ENCODE results near the genes RPEL1 and CALHM3.

DNA sequence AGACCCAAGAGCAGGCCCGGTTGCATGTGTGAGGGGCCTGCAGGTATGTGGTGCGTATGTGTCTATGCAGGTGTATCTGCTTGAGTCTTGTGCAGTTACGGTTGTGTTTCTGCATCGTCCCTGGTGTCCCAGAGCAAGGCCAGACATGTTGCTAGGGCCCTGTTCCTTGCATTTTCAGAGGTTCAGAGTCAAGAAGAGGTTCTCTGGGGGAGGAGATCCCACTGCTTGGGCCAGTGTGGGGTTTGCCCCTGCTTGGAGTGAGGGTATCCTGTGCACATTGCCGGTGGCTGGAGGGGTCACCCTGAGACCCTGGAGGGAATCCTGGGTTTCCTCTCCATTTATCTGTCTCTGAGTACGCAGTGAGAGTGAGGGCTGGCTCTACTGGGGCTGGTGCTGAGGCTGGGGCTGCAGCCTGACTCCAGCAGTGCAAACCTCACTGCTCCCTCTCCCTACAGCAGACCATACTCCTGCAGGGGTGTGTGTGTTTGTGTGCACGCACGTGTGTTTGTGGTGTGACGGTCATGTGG lies 4.1 kb downstream of the TRIM8 start:
- RRBS: no CpG with 5 or more reads among the region's 9 CpGs

DNA sequence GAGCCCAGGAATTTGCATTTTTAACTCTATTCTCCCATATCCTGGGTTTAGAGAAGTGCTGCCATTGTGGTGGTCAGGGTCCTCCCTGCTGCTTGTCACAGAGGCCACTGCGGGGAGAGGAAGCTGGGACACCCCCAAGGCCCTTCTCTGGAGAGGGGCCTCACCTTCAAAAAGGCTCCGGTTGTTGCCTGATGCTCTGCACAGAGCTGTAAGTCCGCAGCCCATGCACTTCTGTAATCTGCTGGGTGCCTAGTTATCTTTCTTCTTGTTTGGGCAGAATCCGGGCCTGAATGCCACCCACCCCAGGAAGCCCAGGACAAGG lies 14.9 kb downstream of the TRIM8 start:
- RRBS: 100% methylated on average over 1 of the region's 4 CpGs

DNA sequence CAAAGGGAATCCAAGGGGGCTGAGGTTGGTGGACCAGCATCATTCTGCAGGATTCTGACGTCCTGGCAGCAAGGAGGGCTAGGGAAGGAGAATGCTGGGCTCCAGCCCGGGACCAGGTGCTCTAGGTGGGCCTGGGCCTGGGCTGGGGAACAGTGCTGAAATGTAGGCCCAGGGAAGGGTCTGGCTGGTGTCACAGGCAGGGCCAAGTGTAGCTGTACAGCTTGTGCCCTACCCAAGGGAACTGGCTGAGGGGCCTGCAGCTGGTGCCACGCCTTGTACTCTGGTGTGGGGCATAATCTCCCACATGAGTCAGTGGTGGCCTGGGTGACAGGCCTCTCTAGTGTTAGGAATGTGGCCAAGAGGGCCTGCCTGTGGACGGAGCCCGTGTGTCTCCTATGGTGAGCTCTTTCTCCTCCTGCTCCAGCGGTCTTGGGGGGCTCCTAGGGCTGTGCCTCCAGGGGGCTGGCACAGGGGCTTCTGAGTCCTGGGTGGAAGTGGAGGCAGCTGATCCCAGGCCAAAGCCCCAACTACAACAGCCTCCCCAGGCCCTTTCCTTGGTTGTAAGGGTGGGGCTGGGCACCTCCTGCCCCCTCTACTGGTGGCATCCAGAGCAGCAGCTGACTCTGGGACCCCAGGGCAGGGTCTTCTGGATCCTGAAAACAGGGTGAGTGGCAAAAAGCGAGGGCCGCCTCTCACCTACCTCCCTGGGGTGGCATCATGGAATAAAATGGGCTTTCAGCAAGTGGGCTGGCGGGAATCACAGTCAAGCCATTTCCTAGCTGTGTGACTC lies 25.3 kb downstream of the TRIM8 start:
- RRBS: no CpG with 5 or more reads among the region's 9 CpGs

DNA sequence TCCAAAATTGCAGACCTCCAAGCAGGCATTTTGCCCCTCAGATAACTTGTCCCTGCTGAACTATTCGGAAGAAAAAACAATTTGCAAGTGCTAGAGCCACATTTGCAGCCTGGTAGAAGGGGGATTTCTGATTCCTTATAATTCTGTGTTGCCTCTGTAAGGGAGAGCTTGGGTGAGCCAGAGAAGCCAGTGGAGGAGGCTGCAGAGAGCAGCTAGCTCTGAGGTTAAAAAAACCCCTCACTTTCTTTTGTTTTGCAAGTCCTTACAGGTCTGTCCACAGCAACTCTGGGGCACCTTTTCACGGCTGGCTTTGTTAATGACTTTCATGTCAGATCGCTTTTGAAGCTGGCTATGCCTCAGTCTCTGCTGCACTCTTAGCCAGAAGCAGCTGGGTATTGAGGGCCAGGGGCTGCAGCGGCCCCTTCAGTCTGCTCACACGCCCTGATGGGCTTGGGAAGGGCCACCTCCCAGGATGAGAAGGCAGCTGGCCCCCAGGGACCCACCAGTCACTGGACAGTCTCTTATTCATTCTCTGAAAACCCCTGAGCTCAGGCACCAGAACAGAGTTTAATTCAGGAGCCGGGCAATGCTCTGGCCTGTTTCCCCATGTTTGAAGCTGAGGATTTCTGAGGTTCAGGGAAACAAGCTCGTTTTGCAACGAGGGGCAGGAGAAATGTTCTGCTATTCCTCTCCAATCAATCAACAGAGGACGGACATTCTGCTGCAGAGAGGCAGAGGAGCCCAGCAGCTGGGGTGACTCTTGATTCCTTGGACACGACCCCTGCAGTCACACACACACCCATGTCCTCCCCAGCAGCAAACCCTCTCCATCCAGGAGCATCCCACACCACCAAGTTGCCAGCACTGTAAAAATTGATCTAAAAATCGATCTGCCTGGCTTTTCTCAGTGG lies 30.9 kb downstream of the TRIM8 start:
- RRBS: no CpG with 5 or more reads among the region's 11 CpGs

DNA sequence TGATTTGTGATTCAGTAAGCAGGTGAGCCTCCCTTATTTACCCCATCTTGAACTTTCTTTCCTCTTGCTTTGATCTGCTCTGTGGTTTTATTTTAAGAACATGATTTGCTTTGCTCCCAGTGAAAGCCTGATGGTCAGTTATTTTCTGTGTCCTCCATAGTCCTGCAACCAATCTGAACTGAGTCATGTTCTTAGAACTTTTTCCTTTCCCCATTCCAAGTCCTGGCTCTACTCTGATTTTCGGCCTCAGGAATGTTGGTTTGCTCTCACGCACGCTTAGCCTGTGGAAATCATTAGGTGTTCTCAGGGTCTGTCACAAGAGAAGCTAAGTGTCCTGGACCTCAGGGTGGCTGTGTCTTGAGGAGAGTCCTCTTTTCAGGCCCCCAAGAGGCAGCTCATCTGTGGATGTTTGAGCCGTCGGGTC lies 8.8 kb downstream of the WBP1L start:
- RRBS: no CpG with 5 or more reads among the region's 5 CpGs

- RRBS: no CpG with 5 or more reads among the region's 4 CpGs
Measured at GRCh38 chr10:102780077-102780763, 36.5 kb downstream of the WBP1L start.

GRCh38 chr10:103078125-103078508 lies 115.0 kb downstream of the NT5C2 start:
- RRBS: no CpG with 5 or more reads among the region's 7 CpGs

- RRBS: no CpG with 5 or more reads among the region's 5 CpGs
Measured at GRCh38 chr10:103090399-103090992, 102.6 kb downstream of the NT5C2 start.

DNA sequence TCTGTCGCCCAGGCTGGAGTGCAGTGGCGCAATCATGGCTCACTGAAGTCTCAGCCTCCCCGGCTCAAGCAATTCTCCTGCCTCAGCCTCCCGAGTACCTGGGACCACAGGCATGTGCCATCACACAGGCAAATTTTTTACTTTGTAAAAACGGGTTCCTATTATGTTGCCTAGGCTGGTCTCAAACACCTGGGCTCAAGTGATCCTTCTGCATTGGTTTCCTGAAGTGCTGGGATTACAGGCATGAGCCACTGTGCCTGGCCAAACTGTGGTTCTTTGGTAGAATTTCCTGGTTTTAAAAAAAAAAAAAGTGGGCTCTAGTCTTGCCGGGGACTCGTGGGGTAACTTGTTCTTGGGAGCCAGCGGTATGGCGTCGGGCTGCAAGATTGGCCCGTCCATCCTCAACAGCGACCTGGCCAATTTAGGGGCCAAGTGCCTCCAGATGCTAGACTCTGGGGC lies at the start of gene RPEL1:
RPEL1 (plus strand) TSS at position 258 of the 459 bp plus-strand sequence.
- RRBS: no CpG with 5 or more reads among the region's 12 CpGs

DNA sequence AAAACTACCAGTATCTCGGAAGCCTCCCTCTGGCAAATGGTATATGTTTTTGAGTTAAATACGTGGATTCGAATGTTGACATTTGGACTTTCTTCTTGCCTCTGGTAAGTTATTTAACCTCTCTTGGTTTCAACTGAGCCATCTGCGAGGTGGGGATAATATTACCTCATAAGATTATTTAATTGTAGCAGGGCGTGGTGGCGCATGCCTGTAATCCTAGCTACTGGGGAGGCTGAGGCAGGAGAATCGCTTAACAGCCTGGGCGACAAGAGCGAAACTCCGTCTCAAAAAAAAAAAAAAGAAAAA lies 449 bp upstream of the TAF5 start:
- RRBS: no CpG with 5 or more reads among the region's 10 CpGs

DNA sequence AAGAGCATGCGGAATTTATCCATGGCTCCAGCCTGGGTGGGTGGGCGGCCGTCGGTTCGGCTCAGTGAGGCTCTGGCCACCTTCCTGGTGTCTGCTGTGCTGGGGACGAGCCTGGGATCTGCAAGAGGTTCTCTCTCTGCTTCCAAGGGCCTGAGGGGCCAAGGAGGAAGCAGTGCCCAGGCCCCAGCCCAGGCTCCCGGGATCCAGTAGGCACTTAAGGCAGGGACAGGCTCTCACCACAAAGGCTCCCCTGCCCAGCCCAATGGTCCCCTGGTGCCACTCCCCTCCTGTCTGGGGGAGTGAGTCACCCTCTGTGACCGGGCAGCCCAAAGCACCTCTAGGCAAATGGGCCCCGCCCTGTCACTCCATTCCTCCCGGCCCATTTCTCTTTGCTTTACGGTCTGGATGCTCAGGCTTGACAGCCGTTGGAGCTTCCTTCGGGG lies at the start of gene CALHM3:
CALHM3 (minus strand) TSS at position 231 of the 443 bp plus-strand sequence.
- RRBS: 44% methylated on average over 3 of the region's 13 CpGs

GRCh38 chr10:103526779-103527336 lies 33.4 kb downstream of the NEURL1 start:
- RRBS: no CpG with 5 or more reads among the region's 4 CpGs

- RRBS: no CpG with 5 or more reads among the region's 14 CpGs
Measured at GRCh38 chr10:103548607-103549596, 55.4 kb downstream of the NEURL1 start.

DNA sequence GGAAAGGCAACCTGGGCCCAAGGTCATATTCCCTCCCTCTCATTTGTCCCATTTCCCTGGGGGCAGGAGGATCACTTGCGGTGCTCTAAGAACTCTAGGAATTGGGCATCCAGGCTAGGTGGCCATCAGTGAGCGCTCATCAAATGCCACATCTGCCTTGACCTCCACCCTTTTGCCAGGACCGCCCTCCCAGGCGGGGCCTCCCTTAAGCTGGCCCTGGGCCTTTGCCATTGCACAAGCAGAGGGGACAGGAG lies 63.8 kb downstream of the NEURL1 start:
- RRBS: no CpG with 5 or more reads among the region's 4 CpGs

DNA sequence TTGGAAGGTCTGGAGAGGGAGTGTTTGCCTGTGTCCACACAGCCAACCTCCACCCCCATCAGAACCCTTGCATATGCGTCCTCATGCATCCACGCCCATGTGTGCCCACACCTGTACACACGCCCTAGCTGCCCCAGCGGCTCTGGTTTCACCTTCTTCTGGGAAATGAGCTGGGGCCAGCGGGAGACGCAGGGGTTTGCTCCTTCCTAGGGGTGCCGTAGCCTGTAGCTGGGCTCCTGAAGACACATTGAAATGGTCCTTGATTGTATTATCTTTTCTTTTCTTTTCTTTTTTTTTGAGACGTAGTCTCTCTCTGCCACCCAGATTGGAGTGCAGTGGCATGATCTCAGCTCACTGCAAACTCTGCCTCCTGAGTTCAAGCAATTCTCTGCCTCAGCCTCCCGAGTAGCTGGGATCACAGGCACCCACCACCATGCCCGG lies 64.1 kb downstream of the NEURL1 start:
- RRBS: no CpG with 5 or more reads among the region's 10 CpGs

DNA sequence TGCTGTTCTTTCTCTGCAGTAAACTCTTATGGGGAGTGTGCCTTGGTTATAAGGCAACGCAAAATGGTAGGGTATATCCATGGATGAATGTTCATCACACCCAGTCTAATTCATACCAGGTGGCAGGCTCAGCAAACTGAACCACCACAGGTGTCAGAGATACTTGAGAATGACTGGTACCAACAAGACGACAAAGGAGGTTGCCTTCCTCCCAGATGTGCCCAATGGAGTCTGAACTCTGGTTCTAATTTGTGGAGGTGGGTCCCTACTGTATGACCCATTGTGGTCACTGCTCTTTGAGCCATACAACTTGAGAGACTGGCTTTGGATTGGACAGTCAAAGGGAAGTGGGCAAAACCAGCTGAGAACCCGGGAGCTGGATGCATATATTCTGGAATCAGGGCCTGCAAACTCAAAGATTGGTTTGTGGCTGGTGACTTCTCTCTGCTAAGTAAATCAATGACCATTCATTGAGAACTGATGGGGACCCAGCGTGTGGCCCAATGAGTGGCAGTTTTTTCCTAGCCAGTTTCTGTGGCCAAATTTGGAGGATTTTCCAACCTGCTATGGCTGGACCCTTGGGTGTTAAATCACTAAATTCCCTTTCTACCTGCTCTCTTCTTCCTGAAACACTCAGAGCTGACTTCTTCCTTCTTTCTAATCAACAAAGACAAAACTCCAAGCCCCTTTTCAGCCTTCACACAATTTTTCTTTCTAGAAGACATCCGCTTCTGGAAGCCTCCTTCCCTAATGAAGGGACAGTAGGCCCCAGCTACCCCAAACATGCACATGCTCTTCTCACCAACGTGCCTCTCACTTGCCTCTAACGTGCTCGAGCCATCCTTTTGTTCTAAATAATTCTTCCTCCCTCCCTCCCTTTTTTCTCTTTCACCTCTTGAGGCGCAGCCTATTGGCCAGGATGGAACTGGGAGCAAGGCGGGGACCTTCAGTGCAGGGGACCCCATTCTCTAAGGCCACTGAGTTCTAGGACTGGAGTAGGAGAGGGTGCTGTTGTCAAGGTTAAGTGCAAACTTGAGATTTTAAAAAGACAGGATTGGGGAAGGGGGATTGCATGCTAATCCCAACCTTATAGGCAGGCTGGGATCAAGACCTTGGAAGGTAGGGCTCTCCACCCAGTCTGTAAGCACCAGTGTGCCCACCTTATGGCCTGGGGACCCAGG lies 101.6 kb downstream of the NEURL1 start:
- RRBS: no CpG with 5 or more reads among the region's 10 CpGs

- RRBS: no CpG with 5 or more reads among the region's 12 CpGs
Measured at GRCh38 chr10:103645007-103645767, 151.7 kb downstream of the NEURL1 start.

GRCh38 chr10:103651796-103652932 lies 158.7 kb downstream of the NEURL1 start:
- RRBS: no CpG with 5 or more reads among the region's 17 CpGs

GRCh38 chr10:103659736-103660094 lies 166.2 kb downstream of the NEURL1 start:
- RRBS: no CpG with 5 or more reads among the region's 6 CpGs

Measured in AG09319 (cell line).